Measurements from ENCODE around the gene DEGS1.

- PRO-cap: no peak
- RRBS: no CpG with 5 or more reads among the region's 9 CpGs
Observed at GRCh38 chr1:221837777-221838339, 96.0 kb upstream of the DUSP10 start.

GRCh38 chr1:221937611-221937996 is 195.7 kb upstream of the DUSP10 start:
- PRO-cap: no peak
- RRBS: no CpG with 5 or more reads among the region's 5 CpGs

DNA sequence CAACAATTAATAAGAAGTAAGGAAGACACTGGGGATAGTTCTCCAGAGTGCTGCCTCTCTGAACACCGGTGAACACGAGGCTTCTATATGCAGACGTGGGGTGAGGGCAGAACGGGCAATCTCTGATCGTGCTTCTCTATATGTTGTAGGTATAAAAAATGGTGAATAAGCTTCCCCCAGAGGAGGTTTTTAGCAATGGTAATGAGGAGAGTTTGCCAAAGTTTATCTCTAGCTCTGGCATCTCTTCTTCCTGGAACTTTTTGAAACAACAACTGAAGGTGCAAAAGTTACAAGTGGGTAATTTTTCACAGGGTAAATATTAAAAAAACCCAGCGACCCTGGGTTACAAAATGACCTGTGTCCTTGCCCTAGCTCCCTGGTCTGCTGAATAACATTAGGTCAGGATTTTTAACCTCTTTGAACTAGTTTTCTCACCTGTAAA is 332.3 kb upstream of the DUSP10 start:
- PRO-cap: no peak
- RRBS: no CpG with 5 or more reads among the region's 6 CpGs

- PRO-cap: no peak
- RRBS: no CpG with 5 or more reads among the region's 10 CpGs
Observed at GRCh38 chr1:222516871-222517273, 31.0 kb downstream of the HHIPL2 start.

DNA sequence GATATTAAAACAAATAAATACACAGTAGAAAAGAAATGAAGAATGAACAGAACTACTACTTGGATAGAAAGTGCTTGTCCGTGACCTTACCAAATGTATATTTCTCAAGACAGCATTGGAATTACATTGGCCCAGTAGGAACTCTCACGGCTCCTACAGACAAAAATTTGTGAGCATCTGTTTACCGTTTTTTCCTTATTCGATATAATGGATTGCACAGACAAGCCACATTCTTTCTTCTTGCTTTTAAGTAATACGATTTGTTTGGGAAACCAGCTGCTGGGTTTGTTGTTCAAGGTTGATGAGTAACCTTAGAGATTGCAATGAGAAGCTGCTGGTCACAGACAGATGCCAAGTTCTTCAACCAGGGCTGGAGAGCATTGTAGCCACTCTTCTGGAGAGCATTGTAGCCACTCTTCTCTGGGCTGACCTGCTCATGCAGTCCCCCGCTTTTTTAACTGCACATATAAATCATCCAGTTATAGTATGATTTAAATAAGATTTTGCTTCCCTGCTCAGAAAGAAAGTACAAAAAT is 1.4 kb upstream of the MIA3 start:
- PRO-cap: no peak
- RRBS: no CpG with 5 or more reads among the region's 6 CpGs

- PRO-cap: no peak
Observed at GRCh38 chr1:222687447-222687876, 24.8 kb downstream of the AIDA start.

DNA sequence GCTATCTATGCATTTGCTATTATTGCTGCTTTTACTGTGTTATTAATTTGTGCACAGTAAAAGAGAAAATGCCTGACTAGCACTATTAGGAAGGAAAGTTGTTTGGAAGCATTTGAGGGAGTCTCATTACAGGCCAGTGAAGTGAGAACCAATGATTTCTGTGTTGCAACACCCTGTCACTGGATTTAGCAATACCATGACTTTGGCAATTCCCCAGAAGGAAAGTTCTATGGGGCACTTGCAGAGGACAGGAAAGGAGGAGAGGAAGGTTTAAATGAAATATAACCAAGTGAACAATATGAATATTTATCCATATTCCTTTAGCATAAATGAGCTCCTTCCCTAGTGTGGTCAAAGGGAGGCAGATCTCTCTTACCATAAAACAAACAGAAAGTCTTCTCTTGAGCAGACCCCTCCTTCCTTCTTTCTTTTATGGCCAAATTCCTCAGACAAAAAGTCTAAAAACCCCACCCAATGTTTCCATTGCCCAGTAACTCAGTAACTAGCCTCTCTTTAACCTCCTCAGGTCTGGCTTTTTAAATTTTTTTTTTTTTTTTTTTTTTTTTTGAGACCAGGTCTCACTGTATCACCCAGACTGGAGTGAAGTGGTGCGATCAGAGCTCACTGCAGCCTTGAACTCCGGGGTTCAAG is 5.5 kb downstream of the TLR5 start:
- PRO-cap: no peak
- RRBS: no CpG with 5 or more reads among the region's 2 CpGs

GRCh38 chr1:223726026-223727333 is 14.1 kb downstream of the CAPN2 start:
- PRO-cap: no peak
- RRBS: no CpG with 5 or more reads among the region's 17 CpGs

- PRO-cap: no peak
- RRBS: 98% methylated on average over 2 of the region's 9 CpGs
Observed at GRCh38 chr1:223733791-223734208, 21.5 kb downstream of the CAPN2 start.

GRCh38 chr1:223775212-223775932 is 63.0 kb downstream of the CAPN2 start:
- PRO-cap: no peak
- RRBS: no CpG with 5 or more reads among the region's 7 CpGs

GRCh38 chr1:223795465-223796692 is 49.9 kb downstream of the TP53BP2 start:
- PRO-cap: no peak
- RRBS: 100% methylated on average over 5 of the region's 17 CpGs

DNA sequence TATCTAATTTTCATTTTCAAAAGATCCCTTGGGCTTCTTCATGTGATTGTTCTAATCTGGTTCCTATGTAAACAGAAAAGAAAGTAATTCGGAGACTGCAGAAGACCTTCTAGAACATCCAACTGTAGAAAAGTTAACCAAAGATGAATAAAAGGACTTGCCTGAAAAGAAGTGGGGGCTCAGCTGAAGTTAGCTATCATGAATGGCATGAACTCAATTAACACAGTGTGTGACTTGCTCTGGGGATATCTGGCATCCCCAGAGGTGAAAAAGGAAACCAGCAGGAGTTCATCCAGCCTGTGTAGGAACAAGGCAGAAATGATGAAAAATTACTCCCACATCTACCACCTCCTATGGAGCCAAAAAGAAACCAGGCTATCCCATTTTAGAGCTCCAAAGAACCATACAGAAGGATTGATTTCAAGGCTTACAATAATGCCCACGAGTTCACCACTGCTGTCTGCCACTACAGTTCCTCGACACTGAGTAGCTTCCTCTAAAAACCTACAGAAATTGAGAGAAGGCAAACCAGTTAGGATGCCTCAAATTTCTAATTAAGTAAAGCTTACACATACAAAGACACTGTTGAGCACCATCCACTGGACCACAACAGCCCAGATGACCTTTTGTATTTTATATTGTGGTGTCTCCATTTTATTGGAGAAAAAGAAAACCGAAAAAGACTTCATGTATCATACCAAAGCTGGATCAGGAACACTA is 25.2 kb downstream of the TP53BP2 start:
- PRO-cap: no peak
- RRBS: no CpG with 5 or more reads among the region's 4 CpGs

DNA sequence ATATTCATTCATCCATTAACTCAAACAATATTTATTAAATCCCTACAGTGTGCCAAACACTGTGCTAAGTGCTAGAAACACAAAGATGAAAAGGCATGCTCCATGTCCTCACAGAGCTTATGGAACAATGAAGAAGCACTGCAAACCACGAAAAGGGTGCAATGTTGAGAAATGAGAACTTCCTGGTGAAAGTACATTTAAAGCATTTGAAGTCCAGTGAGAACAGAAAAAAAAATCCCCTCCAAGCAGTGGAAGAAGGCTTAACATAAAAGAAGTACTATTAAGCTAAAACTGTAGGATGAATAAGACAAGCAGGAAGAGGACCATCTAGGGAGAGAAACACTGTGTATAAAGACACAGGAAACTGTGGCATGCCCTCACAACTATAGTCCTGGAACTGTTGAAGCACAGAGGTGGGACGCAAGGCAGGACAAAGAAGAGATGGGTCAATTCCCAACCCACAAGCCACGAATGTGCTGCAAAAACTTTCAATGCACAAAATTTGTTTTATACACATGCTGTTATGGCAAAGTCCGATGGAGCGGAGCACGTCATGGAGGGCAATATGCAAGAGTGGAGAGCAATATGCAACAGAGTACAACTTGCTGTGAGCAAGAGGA is 9.9 kb downstream of the TP53BP2 start:
- PRO-cap: no peak
- RRBS: no CpG with 5 or more reads among the region's 6 CpGs

GRCh38 chr1:223836509-223836896 is 9.2 kb downstream of the TP53BP2 start:
- PRO-cap: no peak
- RRBS: no CpG with 5 or more reads among the region's 1 CpG

GRCh38 chr1:224012326-224013127 is 101.4 kb upstream of the FBXO28 start:
- PRO-cap: no peak
- RRBS: no CpG with 5 or more reads among the region's 29 CpGs

- PRO-cap: no peak
- RRBS: no CpG with 5 or more reads among the region's 12 CpGs
Observed at GRCh38 chr1:224080122-224081081, 33.5 kb upstream of the FBXO28 start.

DNA sequence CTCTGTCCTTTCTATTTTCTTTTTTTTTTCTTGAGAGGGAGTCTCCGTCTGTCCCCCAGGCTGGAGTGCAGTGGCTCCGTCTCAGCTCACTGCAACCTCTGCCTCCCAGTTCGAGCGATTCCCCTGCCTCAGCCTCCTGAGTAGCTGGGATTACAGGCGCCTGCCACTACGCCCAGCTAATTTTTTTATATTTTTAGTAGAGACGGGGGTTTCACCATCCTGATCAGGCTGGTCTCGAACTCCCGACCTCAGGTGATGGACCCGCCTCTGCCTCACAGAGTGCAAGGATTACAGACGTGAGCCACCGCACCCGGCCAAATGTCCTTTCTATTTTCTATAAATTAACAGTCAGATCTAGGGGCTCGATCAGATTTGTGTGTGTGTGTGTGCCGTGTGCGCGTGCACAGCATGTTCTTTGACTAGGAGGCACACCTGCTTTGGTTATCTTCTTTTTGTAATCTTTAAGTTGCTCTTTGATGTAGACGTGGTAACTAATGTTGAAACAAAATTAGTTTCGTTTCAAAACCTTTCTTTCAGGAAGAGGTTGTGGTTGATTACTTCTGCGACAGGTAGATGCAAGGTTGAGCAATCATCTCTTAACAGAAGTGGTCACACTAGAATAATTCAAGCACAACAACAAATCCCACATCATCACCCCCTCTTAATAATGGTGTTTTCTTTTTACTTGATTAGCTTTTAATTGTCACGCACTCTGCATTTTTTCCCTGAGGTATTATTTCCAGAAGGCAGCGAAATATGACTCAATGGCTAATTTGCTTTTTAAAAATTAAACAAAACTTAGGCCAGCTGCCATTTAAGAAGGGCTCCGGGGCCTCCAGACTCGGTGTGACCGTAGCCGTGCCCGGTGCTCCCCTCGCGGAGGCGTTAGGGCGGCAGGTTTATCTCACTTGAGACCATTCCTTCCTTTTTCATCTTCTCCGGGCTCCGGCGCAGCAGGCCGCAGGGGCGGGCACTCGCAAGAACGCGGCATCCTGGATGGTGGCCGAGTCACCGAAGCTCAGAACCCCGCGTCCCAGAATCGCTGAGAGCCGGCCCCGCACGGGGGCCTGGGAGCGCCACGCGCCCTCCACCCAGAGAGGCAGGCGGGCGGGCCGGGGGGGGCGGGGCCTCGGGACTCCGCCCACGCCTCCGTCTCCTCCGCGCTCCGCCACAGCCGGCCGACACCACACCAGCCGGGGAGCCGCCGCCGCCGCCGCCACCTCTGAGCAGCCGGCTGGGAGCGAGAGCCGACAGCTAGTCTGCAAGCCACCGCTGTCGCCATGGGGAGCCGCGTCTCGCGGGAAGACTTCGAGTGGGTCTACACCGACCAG is at the start of gene DEGS1:
Gene DEGS1, plus strand, starts transcription at position 1,184 of the 1,331 bp plus-strand sequence.
- PRO-cap: bidirectional peak, plus-strand start at position 932 of the sequence, minus-strand start at position 1,041 of the sequence; bidirectional peak, plus-strand start at position 1,184 of the sequence, minus-strand start at position 1,095 of the sequence
- RRBS: 2% methylated on average over 46 of the region's 80 CpGs

- PRO-cap: no peak
- RRBS: no CpG with 5 or more reads among the region's 19 CpGs
Observed at GRCh38 chr1:224185626-224186471, 2.8 kb downstream of the DEGS1 start.

DNA sequence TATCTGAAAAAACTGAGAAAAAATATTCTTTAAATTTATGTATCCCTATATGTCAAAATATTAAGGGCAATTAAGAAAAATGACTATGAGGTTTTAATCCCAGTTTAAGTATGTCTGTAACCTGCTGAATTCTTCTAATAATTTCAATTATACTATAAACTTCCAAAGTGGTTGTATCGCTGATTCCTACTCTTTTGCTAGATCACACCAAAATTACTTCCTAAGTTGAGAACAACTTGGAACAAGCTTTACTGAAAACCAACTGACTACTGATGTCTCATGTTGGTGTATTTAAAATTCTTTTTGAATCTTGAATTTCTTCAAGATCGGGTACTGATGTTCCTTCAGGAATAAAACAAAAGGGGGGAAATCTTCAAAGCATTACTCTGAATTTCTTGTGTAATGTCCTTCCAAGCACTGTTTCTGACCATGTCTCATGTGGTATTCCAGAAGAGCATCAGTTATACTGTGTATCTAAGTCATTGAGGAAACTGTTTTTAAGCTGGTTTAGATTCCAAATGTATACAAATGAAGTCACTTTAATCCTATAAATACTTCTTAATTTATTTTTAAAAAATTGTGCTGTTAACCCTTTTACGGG is 32.0 kb downstream of the CNIH4 start:
- PRO-cap: no peak
- RRBS: no CpG with 5 or more reads among the region's 3 CpGs

GRCh38 chr1:224404376-224404772 is 30.2 kb downstream of the WDR26 start:
- PRO-cap: no peak
- RRBS: no CpG with 5 or more reads among the region's 2 CpGs